ENCODE measurements around the genes CCDC106, GALP, EDDM13 and ZNF71.

- PRO-cap, result no peak
- RRBS, 2 experiments, result no CpG with 5 or more reads among the region's 2 CpGs
Observed at GRCh38 chr19:55419816-55420059, 12.2 kb upstream of the UBE2S start.

GRCh38 chr19:55460273-55460675 is 1.2 kb downstream of the ISOC2 start:
- PRO-cap, result no peak
- RRBS, 2 experiments, result 3% methylated on average over 2 of the region's 10 CpGs; no CpG with 5 or more reads in 1 of the 2 experiments

- PRO-cap, result unidirectional peak, minus-strand start at chr19:55472555
- RRBS, 2 experiments, result no CpG with 5 or more reads among the region's 12 CpGs
Observed at GRCh38 chr19:55472328-55472951, 4.0 kb upstream of the ZNF628 start.

DNA sequence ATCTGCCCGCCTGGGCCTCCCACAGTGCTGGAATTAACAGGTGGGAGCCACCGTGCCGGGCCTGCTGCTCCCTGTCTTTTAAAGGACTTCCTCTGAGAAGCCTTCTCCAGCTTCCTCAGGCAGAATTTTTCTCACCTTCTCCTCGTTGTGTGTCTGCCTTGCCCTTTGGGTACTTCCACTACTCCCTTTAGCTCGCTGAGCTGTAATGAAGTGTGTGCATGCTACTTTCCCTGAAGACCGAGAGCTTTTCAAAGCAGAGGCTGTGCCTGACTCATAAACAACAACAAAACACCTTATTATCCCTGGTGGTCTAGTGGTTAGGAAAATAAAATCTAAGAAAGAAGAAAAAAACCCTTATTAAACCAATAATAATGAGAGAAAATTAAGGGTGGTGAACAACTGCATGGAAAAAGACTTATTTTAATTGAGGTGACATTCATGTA is 8.8 kb downstream of the SSC5D start:
- PRO-cap, result no peak
- RRBS, 2 experiments, result no CpG with 5 or more reads among the region's 6 CpGs

- PRO-cap, result no peak
- RRBS, 2 experiments, result no CpG with 5 or more reads among the region's 6 CpGs
Observed at GRCh38 chr19:55607075-55607542, 1.7 kb downstream of the ZNF865 start.

DNA sequence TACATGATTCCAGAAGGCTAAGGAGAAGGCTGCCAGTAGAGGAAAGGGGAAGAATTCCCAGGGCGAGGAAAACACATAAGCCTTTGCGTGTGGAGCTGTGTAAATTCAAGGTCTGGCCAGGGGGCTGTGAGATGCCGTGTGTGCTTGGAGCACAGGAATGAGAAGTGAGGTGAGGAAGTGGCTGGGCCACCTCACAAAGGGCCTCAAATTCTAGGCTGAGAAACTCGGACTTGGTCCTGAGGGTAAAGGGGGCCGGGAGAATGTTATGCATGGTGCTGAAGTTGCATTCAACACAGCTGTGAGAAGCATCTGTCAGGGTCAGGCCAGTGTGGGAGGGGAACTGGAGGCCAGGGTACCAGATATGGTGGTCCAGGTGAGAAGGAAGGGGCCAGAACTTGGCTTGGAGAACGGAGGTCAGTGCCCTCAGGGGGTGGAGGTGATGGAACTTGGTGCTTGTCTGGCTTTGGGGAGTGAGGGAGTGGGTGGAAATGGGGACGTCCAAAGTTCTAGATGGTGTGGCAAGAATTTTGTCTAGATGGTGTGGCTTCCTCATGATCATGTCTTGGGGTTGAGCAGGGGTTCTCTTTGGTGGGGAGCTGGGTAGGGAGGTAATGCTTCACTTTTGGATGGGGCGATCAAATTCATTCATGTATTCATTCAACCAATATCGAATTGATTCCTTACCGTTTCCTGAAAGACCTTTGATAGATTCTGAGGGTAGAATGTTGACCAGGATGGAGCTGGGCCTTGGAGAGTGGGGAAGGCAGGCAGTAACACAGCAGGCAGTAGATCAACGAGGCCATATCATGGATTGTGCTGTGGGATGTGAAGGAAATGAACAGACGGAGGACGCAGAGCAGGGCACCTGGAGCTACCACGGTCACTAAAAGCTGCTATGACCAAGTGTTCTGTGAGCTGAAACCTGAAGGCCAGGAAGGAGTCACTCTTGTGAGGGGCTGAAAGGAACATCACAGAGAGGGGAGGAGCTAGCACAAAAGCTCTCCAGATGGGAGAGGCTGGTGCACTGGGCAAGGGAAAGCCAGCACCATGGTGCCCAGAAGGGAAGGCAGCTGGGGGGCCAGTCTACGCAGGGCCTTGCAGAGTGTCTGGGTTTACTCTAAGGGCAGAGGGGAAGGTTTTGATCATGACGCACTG is 4.5 kb upstream of the ZNF580 start:
- PRO-cap, result no peak
- RRBS, 2 experiments, result no CpG with 5 or more reads among the region's 16 CpGs

DNA sequence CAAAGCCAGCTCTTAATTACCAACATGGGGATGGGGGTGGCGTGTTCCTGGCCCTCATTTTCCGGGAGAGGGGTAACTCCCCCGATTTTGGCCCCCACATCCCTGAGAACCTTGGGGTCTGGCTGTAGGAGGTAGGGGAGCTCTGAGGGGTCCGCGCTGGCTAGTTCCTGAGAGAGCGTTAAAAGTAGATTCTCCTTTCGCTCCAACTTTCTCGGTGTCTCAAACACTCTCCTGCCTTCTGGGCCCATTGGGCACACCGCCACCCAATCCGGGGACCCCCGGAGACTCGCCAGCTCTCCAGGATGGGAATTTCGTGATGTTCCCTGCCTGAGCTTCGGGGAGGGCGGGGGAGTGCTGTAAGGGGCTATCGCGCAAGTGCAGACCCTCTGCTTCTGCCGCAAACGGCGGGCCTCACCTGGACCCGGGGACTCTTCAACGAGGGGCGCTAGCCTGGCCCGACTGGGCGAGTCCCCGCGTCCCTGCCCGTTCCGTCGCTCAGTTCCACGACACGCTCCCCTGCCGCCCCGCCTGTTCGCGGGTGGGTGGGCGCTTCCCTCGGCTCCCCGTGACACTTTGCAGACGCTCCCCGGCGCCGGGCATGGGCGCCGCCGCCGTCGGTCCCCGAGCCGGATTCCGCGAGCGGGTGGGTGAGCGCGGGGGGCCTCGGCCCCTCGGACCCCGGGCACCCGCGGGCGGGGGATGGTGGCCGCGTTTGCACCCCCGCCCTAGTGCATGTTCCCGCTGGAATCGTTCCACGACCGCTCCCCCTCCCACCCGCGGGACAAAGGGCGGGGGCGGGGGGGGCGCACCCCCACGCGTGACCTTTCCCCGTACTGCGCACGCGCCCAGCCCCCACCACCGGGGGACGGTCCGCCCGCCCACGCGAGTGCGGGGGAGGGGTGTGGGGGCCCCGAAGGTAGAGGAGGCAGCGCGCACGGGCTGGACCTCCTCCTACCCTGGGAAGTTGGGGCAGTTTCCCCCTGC is at the start of gene CCDC106:
CCDC106 (plus strand) TSS at position 578 of the 984 bp plus-strand sequence.
- PRO-cap, result no peak
- RRBS, 2 experiments, result 2% methylated on average over 9 of the region's 90 CpGs

- PRO-cap, result no peak
- RRBS, 2 experiments, result no CpG with 5 or more reads among the region's 8 CpGs
Observed at GRCh38 chr19:55676836-55677635, 2.0 kb downstream of the EPN1 start.

DNA sequence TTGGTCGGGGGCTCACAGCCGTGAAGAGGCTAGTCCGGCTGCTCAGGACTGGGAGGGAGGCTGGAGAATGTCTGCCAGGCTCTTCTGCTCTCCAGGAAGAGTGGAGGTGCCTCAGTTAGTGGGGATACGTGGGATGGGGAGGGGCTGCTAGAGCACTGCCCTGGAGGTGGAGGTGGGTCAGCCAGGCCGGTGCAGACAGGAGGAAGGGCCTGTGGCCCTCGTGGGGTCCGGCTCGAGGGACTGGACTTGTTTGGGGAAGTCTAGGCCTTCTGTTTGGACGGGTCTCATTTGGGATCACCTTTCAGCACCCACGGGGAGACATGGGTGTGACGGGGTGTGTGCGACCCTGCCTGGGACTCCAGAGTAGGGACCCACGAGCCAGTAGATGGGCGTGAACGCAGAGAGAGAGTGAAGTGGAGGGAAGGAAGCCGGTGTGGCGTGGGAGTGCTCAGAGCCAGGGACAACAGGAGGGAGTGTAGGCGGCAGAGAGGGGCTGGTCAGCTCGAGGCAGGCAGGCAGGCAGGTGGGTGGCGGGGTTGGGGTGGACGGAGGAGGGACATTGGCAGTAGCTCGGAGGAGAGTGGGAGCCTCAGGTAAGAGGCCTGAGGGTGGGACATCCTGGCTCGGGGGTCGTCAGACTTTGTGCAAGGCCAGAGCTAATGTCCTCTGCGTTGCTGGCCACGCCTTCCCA is 11.4 kb downstream of the EPN1 start:
- PRO-cap, result no peak
- RRBS, 2 experiments, result no CpG with 5 or more reads among the region's 26 CpGs

GRCh38 chr19:55691774-55692352 is 16.8 kb downstream of the EPN1 start:
- PRO-cap, result no peak
- RRBS, 2 experiments, result no CpG with 5 or more reads among the region's 21 CpGs

- PRO-cap, result no peak
- RRBS, 2 experiments, result 87 to 88% methylated on average over 7 to 8 of the region's 27 CpGs
Observed at GRCh38 chr19:55694396-55695026, 19.5 kb downstream of the EPN1 start.

GRCh38 chr19:55712345-55712810 is 25.8 kb downstream of the NLRP9 start:
- PRO-cap, result no peak
- RRBS, 2 experiments, result no CpG with 5 or more reads among the region's 6 CpGs

DNA sequence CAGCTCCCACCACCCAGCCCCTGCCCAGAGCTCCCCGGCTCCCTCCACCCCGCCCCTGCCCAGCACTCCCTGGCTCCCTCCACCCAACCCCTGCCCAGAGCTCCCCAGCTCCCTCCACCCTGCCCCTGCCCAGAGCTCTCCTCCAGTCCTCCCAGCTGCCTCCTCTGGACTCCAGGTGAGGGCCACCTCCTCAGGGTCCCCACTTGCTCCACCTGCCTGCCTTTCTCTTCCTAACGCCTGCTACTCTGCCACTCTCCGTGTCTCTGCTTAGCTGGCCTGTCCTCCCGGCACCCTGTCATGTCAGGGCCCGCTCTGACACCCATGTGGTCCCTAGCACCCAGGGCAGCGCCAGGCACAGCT is 12.8 kb downstream of the ZNF787 start:
- PRO-cap, result no peak
- RRBS, 2 experiments, result no CpG with 5 or more reads among the region's 7 CpGs

DNA sequence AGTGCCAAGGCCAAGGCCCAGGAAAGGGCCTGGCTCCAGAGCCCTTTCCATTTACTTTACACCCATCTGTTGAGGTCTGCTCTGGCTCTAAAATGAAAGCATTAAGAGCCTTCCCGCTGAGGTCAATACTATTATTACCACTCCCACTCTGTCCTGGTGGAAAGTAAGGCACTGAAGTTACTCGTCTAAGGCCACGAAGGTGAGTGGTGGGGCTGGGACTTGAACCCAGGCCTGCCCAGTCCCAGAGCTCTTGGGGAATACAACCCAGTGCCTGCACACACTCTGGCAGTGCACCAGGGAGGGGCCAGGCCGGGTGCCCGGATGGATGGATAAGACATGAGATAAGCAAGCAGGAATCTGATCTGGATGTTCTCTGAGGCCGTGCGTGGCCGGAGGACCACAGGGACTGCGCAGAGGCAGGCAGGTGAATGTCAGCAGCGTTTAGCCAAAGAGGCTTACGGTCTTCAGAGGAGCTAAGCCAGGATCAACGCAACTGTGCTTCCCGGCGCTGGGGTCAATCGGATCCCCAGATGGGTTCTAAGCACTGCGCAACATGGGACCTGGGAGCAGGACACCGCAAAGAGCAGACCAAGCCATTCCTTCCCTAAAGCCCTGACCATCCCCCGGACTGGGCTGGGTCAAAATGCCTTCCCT is 1.6 kb downstream of the ZNF787 start:
- PRO-cap, result unidirectional peak, plus-strand start at position 400 of the sequence; unidirectional peak, plus-strand start at position 461 of the sequence
- RRBS, 2 experiments, result 28 to 77% methylated on average over 5 to 6 of the region's 18 CpGs

DNA sequence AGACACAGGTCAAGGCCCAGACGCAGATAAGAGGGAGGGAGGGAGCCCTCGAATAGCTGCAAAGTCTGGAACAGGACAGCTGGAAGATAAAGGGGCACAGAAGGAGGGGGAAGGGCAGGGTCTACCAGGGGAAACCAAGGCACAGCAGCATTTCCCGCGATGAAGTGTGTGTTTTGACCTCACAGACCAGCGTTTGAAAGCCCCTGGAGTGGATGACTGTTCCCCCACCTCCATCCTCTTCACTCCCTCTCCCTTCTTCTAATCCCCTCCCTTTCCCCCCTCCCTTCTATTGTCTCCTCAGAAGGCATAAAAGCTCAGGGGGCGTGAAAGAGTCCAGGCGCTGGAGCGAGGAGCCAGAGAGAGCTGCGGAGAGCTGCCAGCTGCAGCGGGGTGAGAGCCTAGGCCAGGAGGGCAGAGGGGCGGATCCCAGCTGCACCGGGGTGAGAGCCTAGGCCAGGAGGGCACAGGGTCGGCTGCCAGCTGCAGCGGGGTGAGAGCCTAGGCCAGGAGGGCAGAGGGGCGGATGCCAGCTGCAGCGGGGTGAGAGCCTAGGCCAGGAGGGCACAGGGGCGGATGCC is at the start of gene GALP:
GALP (plus strand) TSS at position 336 of the 578 bp plus-strand sequence.
- PRO-cap, result no peak
- RRBS, 2 experiments, result no CpG with 5 or more reads among the region's 17 CpGs

- PRO-cap, result no peak
- RRBS, 2 experiments, result no CpG with 5 or more reads among the region's 3 CpGs
Observed at GRCh38 chr19:56272707-56272948, at the start of gene EDDM13. Gene EDDM13, plus strand, starts transcription at chr19:56272748.

GRCh38 chr19:56305891-56306510 is 8.6 kb downstream of the ZSCAN5A start:
- PRO-cap, result no peak
- RRBS, 2 experiments, result no CpG with 5 or more reads among the region's 14 CpGs

GRCh38 chr19:56476604-56476726 is 680 bp downstream of the ZNF667 start:
- PRO-cap, result no peak

DNA sequence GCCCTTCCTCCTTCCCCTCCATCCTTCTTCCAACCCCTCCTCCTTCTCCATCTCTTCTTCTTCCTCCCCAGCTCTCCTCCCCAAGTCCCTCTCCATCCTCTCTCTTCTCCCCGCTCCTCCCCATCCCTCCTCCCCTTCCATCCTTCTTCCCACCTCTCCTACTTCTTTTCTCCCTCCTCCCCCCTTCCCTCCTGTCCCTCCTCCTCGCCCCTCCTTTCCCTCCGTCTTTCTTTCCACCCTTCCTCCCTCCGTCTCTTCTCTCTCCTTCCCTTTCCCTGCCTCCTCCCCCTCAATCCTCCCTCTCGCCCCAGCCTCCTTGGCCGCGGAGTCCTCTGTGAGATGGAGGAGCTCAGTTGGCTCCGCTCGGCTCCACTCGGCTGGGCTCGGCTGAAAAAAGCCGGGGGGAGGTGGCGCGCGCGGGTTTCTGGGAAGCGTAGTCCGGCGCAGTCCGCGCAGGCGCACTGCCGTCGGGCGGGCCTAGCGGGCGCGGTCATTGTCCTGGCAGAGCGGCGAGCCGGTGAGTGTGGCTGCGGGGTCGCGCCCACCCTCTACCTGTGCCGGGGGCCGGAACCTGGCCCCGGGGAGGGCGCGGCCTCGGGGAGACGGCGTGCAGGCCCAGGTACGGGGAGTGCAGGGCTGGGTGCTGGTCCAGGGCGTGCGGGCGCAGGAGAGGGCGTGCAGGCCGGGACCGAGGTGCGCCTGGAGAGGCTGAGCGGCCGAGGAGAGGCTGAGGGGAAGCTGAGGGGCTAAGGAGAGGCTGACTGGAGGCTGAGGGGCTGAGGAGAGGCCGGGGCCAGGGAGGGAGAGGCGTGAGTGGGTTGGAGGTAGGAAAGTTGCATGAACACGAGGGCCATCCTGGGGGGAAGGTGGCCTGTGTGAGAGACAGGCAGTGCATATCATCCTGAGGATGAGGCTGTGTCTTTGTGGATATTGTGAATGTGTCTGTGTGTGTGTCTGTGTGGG is at the start of gene ZNF71:
ZNF71 (plus strand) TSS at position 493 of the 963 bp plus-strand sequence.
- PRO-cap, result unidirectional peak, plus-strand start at position 461 of the sequence
- RRBS, 2 experiments, result 2% methylated on average over 24 to 40 of the region's 55 CpGs

- PRO-cap, result no peak
- RRBS, 2 experiments, result no CpG with 5 or more reads among the region's 6 CpGs
Observed at GRCh38 chr19:56952160-56952522, 111.6 kb upstream of the PEG3 start.